ENCODE measurements around a stretch of chr12.

DNA sequence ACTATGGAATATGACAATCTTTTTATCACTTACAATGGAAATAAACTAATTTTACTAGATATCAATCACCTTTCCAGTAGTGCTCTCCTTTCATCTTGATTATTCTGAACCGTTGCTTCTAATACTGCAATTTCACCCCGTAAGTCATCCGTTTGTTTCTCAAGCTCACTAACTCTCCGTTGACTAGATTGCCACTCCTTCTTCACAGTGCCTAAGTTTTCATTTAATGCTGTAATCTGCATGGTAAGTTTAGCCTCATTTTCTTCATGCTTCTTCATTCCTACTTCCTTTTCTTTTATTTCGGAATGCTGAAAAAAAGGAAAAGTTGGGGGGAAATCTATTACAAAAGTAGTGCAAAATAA, 75.1 kb downstream of the PLEKHG7 start:
- PRO-cap: no peak

GRCh38 chr12:92899157-92900084, 29.7 kb downstream of the EEA1 start:
- PRO-cap: no peak

DNA sequence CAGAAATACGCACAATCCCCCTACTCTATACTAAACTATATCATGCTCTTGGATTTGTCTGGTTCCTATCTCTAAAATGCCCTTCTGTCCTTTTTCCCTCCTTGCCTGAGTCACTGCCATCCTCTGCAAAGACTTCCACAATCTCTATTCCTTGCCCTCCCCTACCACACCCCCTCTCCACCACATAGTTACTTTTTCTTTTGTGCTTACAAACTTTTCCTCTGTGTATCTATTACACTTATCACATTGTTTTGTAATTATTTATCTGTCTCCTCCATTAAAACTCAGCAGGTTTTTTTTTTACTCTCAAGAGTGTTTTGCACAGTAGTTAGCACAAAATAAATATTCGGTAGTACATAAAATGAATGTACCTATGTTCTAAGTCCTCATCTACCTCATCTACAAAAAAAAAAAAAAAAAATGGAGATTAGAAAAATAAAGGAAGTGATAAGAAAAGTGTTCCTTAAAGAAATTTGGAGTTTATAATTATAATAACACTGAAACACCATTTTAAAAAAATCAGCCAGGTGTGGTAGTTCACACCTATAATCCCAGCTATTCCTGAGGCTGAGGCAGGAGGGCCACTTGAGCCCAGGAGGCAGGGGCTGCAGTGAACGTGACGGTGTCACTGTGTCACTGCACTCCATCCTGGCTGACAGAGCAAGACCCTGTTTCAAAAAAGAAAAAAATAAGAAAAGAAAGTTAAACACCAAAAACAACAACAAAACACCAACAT, 5.5 kb downstream of the EEA1 start:
- PRO-cap: no peak

DNA sequence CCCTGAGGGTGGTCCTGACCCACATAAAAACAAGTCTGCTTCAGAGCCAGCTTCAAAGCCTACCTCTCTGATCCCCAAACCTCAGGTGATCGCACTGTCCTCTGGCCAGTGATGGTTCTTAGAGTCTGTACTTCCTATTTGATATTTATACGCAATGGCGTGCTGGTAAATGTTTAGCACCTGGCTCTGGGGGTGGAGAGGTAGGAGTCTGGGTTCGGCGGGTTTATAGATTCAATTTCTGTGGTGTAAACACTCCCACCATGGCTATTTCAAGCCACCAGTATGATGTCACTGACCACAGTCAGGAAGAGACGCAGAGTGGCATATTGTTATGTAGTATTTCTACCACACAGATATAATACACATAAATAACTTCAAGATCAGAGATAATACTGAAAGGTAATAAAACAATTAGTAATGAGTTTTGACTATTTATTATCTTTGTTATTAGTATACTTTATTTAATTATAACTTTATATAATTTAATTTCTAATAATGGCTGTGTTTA, 166.3 kb upstream of the EEA1 start:
- PRO-cap: no peak

GRCh38 chr12:93134705-93135624, 205.9 kb upstream of the EEA1 start:
- PRO-cap: no peak

DNA sequence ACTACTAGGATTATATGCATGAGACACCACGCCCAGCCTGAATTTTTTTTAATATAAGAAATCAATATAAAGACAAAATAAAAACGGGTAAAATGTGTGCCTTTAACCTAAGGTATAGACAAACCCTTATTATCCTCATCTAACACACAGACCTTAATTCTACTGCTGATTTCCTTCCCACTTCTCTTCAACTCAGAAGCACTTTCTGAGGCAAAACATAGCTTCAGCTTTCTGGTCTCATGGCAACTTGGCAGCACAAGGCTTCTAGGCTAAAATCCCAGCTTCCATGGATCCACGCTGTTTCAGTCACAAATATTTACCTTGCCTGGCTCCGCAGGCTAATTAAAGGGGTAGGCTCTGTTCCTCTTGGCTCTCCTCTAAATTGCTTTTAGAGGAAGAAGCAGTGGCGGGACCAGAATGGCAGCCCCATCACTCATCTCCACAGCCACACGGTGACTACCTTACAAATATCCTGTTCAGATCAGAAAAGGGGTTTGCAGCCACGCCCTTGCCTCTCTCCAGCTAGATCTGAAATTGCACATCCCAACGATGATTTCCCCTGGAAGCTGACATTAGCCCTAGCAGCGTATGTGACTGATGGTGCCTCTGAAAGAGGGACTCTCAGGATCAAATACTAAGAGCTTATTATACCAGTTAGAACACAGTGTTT, 221.6 kb upstream of the NUDT4 start:
- PRO-cap: no peak

DNA sequence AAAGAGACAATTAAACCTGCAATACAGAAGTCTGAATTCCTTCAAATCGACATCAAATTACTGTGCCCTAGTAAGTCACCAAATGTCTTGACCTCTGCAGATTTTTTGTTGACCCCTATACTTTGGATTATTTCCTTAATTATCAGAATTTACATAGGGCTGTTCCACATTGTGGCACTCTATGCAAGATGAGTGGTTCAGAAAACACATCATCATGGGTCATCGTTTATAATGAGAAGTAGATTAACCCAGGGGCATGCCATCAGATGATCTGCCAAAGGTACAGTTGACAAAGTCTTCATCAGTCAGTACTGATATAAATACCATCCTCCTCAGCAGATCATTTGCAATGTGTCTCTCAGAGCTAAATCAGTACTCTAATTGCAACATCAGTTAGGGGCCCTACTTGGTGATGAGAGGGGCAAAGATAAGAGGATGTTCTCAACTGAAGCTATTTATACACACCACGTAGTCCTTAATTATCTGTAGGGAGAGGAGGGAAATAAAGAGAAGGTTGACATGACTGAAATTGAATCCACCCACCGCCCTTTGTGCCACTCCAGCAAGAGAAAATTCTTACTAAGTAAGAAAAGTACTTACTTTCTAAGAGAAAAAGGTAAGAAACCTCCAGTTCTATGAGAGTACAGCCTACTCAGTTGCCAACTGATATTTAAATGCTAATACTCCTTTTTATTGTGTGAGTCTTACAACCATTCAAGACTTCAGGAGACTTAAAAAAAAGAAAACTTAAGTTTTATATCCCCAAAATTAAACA, 157.8 kb upstream of the NUDT4 start:
- PRO-cap: no peak

- PRO-cap: no peak
These were observed 2.1 kb downstream of the NUDT4 start for GRCh38 chr12:93379586-93380375.

GRCh38 chr12:93404687-93405982, 27.4 kb downstream of the NUDT4 start:
- PRO-cap: no peak

GRCh38 chr12:93442871-93443306, 1.1 kb upstream of the UBE2N start:
- PRO-cap: no peak

DNA sequence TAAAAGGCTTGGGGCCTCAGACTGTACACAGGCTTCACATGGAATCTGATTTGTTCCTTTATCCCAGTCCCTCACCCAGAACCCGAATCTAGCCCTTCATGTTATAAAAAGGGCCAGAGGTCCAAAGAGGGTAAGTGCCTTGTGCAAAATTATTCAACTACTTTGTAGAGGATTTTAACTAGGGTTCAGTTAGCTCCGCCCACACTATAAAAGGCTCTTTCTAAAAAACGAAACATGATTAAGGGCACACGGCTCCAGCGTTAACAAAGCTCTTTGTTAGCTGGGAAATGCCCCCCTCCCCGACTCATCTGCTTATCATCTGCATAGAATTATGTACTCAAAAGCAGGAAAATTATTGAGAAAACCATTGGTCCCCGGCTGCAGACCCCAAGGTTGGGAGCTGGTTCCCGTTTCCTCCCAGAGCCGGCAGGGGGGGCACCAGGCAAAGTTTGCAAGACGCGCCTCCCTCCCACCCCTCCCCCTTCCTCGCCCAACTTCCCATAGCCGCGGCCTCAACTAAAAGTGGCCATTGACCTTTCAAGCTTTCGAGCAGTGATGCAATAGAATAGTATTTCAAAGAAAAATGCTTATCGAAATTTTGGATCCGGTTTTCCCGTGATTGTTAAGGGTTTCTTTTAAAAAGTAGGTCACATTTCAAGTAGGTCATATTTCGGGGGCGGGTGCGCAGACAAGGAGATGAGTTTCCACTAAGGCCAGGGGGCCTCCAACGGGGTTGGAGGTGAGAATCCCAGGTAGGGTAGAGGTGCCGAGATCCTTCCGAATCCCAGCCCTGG, 3.0 kb upstream of the SOCS2 start:
- PRO-cap: unidirectional peak, plus-strand start at position 666 of the sequence; unidirectional peak, plus-strand start at position 710 of the sequence

GRCh38 chr12:93825464-93826074, 148.4 kb downstream of the CRADD start:
- PRO-cap: no peak

GRCh38 chr12:94063089-94063744, 85.2 kb upstream of the PLXNC1 start:
- PRO-cap: no peak

- PRO-cap: no peak
These were observed 27.7 kb downstream of the PLXNC1 start for GRCh38 chr12:94176024-94176466.

GRCh38 chr12:94262859-94263632, 114.7 kb downstream of the PLXNC1 start:
- PRO-cap: no peak

DNA sequence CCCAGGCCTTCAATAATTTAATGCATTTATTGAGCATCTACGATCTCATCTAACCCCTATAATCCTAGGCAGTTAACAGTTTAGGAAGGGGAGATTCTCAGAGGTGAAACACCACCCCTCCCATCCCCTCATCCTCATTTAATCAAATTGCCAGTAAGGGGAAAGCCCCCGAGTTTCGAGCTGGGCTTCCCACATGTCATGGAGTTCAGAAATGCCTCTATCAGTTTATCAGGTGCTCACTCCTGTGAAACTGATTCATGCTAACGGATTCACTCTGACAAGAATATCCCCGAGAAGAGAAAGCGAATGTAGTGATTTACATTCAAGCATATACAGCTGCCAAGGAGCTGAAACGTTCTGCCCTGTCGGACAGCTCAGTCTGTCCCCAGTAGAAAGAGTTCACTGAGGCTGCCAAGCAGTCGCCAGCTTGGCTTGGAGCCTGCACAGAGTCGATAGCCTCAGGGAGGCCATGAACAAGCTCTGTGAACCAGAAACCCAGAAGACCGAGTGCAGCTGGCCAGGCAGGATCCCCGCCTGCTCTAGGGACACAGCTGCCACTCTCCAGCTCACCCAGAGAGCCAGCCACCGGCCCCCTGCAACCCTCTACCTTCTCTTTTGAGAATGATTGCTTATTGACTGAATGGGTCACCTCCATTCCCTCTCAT, 88.4 kb downstream of the TMCC3 start:
- PRO-cap: no peak

- PRO-cap: no peak
These were observed 28.0 kb downstream of the TMCC3 start for GRCh38 chr12:94622290-94622833.

DNA sequence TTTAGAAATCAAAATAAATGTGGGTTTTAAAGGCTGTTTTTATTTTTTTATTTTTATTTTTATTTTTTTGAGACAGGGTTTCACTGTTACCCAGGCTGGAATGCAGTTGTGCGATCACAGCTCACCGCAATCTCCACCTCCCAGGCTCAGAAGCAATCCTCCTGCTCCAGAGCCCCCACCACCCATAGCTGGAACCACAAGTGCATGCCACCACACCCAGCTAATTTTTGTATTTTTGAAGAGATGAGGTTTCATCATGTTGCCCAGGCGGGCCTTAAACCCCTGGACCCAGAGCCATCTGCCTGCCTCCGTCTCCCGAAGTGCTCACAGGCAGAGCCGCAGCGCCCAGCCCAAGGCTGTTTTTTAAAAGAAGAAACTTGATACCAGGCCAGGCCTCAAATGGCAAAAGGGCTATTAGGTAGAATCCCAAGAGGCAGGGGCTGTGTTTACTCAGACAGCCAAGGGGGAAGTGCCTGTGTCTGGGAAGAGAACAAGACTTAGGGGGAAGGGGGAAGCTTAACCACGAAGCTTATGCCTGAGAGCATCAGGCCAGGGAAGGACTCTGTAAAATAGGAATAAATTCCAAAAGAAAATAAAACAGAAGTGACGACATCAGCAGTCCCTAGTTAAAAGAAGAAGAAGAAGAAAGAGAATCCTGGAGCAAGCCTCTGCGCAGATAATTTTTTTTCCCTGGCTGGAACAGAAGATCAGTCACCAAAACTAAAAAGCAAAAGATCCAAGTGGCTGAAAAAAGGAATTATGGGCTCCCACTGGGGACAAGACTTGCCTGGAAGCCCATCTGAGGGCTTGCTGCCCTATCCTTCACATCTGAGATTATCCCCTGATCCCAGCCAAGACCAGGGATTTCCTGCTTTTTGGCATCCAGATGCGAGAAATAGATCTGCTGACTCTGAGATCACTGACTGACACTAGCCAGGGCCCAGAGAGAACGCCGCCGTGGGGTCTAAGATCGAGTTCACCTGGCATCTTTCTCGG, 170.5 kb downstream of the NDUFA12 start:
- PRO-cap: no peak

- PRO-cap: no peak
These were observed 88.2 kb upstream of the METAP2 start for GRCh38 chr12:95385718-95386235.

GRCh38 chr12:95608270-95609243, 57.3 kb upstream of the USP44 start:
- PRO-cap: no peak

All from progenitor cell of endocrine pancreas (in vitro differentiated cells).